Left ventricle myocardium (tissue), 1 donor: ENCODE results near the gene CT47A3.

- PRO-cap = no peak
Observed at GRCh38 chrX:119885785-119886053, 10.0 kb upstream of the AKAP14 start.

- PRO-cap = no peak
Observed at GRCh38 chrX:120212670-120213507, 37.7 kb upstream of the ZBTB33 start.

DNA sequence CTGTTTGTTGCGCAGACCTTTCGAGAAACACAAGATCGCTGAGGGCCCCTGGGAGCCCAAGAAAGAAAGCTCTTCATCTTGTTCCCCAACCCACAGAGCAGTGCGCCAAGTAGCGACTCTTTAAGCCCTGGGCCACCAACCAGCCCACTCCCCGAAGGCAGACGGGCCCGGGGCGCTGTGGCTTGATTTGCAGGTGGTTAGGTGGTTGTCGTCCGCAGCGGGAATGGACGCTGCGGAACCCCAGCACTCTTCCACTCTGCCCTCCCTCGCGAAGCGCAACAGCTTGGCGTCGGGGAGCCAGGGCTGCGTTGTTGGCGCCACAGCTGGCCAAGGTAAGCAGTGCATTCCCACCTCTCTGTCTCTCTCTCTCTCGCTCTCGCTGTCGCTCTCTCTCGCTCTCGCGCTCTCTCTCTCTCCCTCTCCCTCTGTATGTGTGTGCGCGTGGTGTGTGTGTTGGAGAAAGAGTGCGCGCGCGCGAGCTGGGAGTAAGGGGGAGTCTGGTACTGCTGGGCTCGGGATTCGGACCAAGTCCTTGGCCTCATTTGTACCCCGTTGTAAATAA, 1.9 kb downstream of the TMEM255A start:
- PRO-cap = no peak

- PRO-cap = no peak
Observed at GRCh38 chrX:120457510-120458302, 11.4 kb downstream of the LAMP2 start.

GRCh38 chrX:120487903-120488494, 18.9 kb upstream of the LAMP2 start:
- PRO-cap = no peak

DNA sequence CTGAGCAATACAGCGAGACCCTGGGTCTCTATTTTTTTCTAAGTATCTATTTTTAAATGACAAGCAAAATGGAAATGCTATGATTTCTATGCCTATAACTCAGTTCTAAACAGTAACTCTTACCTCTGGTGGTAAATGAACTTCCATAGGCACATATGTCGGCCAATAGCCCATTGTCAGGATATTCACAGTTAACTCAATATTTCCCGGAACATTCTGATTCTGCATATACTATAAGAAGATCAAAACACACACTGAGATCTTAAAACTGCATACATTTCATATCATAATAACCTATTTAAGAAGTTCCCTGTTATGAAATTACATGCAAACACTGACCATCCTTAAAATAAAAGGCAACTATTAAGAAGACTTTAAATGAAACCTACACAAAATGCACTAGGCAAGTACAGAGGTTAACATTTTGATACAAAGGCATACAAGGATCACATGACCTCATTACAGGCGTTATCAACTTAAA, 23.9 kb downstream of the CUL4B start:
- PRO-cap = no peak

DNA sequence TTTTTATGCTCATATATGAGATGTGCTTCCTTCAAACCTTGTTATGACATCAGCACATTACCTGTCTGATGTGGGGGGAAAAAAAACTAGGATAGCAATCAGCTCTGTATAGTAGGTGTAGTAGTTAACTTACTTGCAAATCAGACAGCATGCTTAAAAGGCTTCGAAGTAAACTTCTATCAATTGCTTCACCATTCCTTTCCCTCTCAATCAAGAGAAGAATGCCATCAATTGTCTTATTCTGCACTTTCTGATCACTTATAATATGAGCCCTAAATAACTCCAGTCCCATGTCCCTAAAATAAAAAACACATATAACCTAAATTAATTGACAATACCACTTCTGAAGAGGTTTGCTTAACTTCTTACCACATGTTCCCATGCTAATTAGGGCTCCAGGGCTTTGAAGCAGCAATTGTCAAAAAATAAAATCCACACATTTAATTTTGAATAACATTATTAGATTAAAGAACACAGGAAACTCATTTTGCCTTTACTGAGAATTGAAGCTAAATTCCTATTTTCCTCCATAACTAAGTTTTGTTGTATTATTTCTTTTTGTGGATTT, 16.3 kb downstream of the CUL4B start:
- PRO-cap = no peak

- PRO-cap = no peak
Observed at GRCh38 chrX:120749061-120749553, 119.3 kb upstream of the C1GALT1C1 start.

- PRO-cap = no peak
Observed at GRCh38 chrX:120975893-120976240, at the start of gene CT47A3. Gene CT47A3 (minus strand): TSS chrX:120976068.

DNA sequence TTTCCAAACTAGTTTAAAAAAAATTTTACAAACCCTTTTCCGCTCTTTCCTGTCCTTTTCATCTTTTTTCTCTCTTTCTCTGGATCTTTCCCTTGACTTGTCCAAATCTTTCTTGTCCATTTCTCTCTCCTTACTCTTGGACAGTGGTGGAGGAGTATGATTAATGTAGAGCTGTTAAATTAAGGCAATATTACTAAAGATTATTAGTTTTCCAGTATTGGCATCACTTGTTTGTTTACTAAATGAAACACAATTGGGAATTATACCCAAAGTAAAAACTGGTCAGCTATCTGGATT, 118.9 kb downstream of the THOC2 start:
- PRO-cap = no peak

DNA sequence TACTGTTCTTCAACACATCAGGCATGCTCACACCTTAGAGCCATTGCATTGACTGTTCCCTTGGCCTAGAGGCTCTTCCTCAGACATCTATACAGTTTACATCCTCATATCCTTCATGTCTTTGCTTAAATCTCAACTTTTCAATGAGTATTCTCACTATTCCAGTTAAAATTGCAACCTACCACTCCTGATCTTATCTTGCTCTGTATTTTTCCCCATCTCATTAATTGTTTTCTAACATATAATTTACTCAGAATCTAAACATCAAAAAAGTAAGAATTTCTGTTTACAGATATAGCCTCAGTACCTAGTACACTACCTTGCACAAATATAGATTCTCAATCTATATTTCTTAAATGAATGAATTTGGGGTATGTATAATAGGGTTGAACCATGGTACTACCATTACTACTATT, 50.4 kb downstream of the THOC2 start:
- PRO-cap = no peak

- PRO-cap = no peak
Observed at GRCh38 chrX:123731649-123731902, 1.3 kb downstream of the THOC2 start.

DNA sequence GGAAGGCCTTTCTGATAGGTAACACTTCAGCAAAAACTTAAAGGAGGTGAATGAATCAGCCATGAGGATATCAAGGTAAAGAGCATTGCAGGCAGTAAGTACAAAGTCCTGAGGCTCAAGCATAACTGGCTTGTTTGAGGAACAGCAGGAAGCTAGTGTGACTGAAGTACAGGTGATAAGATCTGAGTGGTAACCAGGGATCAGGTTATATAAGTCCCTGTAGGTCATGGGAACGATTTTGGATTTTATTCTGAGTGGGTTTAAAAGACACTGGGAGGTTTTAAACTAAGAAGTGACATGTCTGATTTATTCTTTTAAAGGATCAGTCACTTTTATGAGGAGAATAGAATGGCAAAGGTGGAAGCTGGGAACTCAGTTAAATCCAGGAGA, 47.1 kb upstream of the THOC2 start:
- PRO-cap = no peak

- PRO-cap = no peak
Observed at GRCh38 chrX:123822931-123823457, 36.9 kb upstream of the XIAP start.

DNA sequence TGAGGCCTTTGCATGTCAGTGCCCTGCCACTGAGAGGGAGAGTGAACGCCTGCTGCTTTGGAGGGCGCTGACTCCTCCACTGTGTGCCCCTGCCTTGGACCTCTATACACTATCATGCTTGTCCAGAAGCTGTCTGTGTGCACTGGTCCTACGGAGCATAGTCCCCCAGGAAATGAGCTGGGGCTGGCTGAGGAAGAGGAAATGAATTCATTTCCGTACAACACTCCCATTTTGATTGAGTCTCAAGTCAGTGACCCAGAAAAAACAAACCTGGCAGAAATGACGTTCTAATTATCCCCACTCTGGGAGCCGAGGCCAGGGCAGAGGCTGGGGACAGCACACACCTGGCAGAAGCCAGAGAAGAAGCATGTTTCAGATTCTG, 80.5 kb downstream of the SH2D1A start:
- PRO-cap = no peak

DNA sequence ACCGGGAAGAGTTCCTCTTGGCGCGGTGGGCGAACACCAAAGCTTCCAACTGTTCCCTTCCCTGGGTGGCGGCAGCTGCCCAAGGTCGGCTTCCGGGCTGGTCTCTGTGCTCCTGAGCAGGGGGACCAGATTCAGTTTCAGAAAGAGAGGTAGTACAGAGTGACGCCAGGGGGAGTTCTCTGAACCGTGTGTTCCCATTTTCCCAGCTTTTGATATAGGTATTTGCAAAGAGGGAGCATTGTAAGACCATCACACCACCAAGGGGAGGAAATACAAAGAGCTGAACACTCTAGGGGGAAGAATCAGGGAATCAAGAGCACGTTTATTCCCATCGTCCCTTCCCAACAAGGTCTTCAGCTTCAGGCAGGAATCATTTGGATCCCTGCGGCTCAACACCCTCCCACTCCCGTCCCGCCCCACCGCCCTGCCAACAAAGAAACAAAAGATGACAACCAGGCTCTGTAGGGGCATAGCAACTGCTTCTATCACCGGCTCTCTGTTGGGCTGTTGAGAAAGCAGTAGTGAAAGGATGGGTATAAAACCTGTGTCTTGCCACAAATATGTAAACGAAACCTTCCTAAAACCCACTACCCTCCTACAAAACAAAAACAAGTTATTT, 113.5 kb upstream of the TEX13C start:
- PRO-cap = no peak

DNA sequence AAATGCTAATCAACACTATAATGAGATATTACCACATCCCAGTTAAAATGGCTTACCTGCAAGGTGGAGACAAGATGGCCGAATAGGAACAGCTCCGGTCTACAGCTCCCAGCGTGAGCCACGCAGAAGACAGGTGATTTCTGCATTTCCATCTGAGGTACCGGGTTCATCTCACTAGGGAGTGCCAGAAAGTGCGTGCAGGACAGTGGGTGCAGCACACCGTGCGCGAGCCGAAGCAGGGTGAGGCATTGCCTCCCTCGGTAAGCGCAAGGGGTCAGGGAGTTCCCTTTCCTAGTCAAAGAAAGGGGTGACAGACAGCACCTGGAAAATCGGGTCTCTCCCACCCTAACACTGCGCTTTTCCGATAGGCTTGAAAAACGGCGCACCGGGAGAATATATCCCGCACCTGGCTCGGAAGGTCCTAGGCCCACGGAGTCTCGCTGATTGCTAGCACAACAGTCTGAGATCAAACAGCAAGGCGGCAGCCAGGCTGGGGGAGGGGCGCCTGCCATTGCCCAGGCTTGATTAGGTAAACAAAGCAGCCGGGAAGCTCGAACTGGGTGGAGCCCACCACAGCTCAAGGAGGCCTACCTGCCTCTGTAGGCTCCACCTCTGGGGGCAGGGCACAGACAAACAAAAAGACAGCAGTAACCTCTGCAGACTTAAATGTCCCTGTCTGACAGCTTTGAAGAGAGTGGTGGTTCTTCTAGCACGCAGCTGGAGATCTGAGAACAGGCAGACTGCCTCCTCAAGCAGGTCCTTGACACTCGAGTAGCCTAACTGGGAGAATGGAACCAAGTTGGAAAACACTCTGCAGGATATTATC, 92.5 kb downstream of the DCAF12L1 start:
- PRO-cap = no peak

DNA sequence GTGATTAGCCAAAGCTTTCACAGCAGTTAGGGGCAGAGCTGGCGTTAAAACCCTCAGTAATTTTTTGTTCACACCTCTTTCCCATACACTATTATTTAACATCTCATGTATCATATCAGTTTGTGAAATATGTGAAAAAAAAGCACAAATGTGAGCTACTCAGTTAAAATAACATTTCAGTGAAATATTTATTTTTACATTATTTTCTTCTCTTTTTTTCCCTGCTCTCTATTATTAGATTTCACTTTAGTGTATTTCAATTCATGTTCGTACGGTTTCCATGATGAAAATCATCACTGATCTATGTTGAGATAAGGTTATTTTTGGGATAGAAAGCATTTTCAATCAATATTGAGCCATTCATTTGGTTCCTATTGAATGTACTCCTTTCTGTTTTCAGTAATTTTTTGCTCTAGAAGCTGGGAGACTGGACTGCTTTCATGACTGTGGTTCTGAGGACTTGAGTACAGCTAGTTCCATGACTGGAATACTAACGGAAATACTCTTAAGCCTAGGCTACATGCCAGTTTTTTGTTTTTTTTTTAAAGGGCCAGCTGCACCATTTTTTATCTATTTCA, 16.5 kb downstream of the PRR32 start:
- PRO-cap = no peak

GRCh38 chrX:129193416-129193812, 329.9 kb downstream of the SMARCA1 start:
- PRO-cap = no peak

- PRO-cap = no peak
Observed at GRCh38 chrX:129522637-129523196, 573 bp downstream of the SMARCA1 start.